Pericardium fibroblast (primary cell): ENCODE data around the genes OSBPL3 and C7orf31.

- RAMPAGE, long total RNA: no peak
Observed at GRCh38 chr7:24591106-24591591, 17.9 kb downstream of the PALS2 start.

- RAMPAGE, long total RNA: no peak
Observed at GRCh38 chr7:24719352-24719512, 38.0 kb downstream of the GSDME start.

- RAMPAGE, long total RNA: no peak
Observed at GRCh38 chr7:24970780-24971257, 9.2 kb downstream of the OSBPL3 start.

- RAMPAGE, long total RNA: start-site peak on the minus strand at chr7:24980128-24980207, 17 and 8 reads in 2 replicates
Observed at GRCh38 chr7:24979782-24980292, at the start of gene OSBPL3. OSBPL3 (minus strand) TSS chr7:24980178.

DNA sequence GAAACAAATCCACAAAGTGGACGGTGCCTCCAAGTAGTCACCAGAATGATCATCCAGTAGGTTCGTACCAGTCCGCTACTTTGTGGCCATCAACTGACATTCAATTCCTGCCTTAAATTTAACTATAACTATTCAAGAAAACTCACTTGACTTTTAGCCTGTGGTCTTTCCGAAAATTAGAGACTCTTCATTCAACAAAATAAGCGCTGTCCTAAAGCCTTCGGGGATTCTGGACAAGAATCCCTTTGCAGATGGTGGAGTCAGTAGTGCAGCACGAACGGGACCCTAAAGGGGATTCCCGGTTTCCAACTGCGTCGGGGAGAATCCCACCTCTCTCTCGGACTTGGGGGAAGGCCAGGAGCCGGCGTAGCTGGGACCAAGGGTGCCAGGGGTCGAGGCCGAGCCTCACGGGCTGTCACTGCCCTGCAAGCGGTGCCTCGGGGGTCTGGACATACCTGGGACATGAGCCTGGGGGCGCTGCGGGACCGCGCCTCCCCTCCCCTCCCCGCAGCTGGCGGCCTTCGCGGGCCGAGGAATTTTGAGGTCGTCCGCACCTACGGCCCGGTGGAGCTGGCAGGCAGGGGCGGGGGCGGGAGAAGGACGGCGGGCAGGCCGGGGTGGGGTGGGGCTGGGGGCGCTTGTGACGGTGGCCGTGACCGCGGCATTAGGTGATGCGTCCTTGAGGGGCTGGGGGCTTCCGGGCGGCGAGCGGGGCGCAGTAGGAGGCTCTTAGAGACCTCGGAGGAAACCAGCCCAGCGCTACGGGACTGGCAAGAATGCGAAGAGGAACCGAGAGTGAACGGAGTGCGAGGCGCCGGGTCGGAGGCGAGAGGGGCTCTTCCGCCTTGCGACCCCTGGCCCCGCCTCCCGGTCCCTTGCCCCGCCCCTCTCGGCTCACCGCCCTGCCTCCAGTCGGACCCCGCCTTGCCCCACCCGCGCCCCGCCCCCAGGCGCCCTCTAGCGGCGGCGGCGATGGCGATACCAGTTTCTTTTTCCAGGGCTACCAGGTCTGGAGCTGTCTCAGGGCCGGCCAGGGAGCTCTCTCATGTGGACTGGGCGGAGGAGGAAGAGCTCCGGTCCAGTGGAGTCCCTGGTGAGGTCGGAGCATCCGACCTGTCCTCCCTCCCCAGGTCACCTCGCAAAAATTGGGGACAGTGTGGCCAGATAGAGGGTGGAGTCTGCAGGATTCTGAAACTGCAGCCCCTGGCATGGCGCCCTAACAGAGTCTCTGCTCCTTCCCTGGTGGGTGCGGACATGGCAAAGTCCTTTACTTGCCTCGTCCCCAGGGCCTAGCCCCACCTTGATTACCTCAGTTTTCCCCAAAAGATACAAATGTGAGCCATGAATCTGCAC is at the start of gene C7orf31:
TSS of gene C7orf31 (minus strand) at position 839 of the 1,353 bp plus-strand sequence.
- RAMPAGE, long total RNA: no peak

GRCh38 chr7:25620044-25620889 is 392.0 kb upstream of the NPVF start:
- RAMPAGE, long total RNA: no peak

GRCh38 chr7:25624735-25625322 is 396.5 kb upstream of the NPVF start:
- RAMPAGE, long total RNA: no peak

- RAMPAGE, long total RNA: no peak
Observed at GRCh38 chr7:25854844-25855504, 297.0 kb upstream of the NFE2L3 start.

GRCh38 chr7:25968556-25969029 is 183.4 kb upstream of the NFE2L3 start:
- RAMPAGE, long total RNA: no peak

- RAMPAGE, long total RNA: no peak
Observed at GRCh38 chr7:26083121-26083379, 68.9 kb upstream of the NFE2L3 start.

DNA sequence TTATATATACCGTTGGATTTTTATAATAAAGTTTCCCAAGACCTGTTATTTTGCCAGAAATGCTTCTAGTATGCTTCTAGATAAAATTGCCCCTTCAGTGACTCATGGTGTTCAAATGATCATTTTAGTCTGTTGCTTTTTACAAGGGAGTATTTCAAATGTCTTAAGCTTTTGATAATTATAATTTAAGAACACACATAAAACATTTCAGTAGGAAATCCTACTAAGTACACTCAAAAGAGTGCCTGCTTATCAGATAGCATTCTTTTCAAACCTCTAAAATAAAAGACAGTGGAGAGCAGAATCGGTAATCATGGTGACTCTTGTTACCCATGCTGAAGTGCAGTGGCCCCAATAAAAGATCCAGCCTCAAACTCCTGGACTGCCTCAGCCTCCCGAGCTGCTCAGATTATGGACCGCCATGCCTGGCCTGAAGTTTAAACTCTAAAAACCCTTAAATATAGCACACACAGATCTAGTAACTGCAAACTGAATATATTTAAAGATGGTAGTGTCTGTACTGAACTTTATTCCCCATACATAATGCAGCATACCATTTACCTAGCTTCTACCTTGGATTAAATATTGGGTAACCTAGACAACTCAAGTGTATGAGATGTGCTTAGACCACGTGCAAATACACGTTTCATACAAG is 13.3 kb downstream of the HNRNPA2B1 start:
- RAMPAGE, long total RNA: no peak

- RAMPAGE, long total RNA: no peak
Observed at GRCh38 chr7:26195605-26196292, 4.8 kb downstream of the HNRNPA2B1 start.

GRCh38 chr7:26212441-26213157 is 11.1 kb downstream of the CBX3 start:
- RAMPAGE, long total RNA: no peak

GRCh38 chr7:26293441-26293803 is 1.8 kb downstream of the SNX10 start:
- RAMPAGE, long total RNA: no peak

DNA sequence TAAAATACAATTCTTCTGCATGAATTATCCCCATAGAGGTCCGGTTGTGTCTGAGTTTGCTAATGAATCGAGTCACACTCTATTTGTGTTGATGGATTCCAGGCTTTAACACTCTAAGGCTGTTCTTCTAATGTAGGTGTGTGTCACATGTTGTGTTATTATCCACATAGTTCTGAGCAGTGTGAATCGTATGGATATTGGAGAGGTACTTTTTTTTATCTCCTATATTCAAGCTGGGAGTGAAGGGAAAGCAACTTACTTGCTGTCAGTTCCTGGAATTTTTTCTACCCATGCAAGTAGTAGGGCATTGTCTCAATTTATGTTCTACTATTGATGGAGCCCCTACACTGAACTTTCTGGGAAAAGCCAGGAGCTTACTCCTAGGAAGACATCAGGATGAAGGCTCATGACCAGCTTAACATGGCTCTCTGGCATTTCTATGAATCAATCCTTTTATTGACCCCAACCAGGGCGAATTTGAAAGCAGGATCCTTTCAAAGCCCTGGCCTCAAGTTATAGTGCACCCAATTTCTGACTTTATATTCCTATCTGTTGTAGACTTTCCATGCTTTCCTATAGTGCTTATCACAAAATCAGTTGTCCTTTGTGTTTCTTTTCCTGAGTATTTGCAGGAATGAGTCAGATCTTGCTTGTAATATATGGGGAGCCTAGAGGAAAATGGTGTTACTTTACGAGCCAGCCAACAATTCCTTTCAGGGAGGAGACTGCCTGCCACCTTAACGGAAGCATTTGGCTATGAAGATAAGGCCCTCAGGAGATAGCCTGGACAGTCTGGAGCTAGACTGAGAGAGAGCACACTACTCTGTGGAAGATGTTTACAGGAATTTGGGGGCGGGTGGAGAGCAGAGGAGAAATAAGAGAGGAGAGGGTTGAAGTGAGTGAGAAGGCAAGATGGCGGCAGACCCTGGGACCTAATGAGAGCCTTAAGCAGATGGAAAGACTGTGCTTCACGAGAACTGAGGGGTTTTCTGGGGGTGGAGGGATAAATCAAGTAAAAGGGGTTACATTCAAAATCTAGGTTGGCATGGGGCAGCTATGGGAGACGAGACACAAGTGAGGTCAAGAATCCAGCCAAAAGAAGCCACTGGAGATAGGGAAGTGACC is 126.1 kb downstream of the SNX10 start:
- RAMPAGE, long total RNA: no peak

DNA sequence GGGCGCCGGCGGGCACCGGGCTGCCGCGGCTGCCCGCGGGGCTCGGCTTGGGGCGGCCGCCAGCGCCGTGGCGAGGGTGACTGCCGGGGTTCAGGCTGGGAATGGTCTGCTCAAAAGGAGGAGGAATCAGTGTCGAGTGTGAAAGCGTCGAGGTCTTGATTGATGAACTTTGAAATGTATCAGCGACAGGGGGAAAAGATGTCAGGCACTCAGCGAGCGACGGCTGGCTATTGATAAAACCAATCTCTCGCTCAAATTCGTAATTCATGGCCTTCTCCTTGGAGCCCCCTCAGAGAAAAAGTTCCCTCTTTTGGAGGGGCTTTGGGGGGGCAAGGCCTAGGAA is 279 bp downstream of the HOXA2 start:
- RAMPAGE, long total RNA: no peak

DNA sequence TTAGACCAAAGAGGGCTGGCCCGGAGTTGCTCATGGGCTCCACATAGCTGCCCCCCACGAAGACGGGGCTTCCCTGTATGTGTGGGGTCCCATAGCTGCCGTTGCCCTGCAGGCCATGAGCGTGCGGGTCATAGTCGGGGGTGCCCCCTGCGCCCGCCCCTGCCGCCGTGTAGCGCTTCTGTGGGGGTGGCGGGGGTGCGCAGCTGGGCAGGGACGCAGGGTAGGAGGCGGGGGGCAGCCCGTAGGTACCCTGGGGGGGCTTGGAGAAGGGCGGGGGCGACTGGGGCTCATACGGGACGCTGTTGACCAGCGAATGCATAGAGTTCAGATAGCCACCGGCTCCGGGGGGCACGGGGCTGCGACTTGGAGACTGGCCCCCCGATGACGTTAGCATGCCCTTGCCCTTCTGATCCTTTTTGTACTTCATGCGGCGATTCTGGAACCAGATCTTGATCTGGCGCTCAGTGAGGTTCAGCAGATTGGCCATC is 5.7 kb upstream of the HOXA2 start:
- RAMPAGE, long total RNA: no peak

DNA sequence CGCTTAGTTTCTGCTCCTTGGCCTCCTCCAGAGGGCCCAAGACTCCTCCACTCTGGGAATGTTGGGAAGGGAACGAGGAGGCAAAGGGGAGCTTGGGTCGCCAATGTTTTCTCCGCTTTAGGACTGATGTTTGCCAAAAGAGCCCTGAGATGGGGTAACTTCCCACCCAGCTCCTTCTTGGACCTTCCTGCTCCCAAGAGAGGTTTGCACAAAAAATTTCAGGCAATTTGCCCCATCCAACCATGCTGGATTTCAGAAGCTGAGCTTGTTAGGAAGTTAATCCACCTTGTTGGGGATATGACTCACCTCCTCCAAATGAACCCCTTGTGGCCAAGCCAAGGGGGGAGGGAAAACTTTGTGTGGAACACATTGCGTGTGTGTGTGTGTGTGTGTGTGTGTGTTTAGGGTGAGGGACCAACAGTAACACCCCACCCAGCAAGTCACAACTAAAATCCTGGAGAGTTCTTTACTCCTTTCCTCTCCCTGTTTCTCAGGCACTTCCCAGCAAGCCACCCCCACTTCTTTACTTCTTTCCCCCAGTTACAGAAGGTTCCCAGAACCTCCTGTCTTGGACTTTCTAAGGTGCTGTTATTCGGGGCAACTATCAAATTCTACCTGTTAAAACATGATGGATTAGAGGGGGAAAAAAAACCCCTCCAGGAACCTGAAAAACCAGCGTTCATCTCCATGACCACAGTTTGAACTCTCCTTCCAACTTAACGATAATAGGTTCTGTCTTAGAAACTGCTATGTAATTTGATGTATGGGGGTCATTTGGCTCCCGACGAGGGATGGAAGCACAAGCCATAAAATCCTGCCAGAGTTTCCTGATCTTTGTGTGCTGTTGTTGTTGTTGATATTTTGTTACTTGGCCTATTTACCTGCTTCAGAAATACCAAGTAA is 8.9 kb upstream of the HOXA2 start:
- RAMPAGE, long total RNA: no peak

DNA sequence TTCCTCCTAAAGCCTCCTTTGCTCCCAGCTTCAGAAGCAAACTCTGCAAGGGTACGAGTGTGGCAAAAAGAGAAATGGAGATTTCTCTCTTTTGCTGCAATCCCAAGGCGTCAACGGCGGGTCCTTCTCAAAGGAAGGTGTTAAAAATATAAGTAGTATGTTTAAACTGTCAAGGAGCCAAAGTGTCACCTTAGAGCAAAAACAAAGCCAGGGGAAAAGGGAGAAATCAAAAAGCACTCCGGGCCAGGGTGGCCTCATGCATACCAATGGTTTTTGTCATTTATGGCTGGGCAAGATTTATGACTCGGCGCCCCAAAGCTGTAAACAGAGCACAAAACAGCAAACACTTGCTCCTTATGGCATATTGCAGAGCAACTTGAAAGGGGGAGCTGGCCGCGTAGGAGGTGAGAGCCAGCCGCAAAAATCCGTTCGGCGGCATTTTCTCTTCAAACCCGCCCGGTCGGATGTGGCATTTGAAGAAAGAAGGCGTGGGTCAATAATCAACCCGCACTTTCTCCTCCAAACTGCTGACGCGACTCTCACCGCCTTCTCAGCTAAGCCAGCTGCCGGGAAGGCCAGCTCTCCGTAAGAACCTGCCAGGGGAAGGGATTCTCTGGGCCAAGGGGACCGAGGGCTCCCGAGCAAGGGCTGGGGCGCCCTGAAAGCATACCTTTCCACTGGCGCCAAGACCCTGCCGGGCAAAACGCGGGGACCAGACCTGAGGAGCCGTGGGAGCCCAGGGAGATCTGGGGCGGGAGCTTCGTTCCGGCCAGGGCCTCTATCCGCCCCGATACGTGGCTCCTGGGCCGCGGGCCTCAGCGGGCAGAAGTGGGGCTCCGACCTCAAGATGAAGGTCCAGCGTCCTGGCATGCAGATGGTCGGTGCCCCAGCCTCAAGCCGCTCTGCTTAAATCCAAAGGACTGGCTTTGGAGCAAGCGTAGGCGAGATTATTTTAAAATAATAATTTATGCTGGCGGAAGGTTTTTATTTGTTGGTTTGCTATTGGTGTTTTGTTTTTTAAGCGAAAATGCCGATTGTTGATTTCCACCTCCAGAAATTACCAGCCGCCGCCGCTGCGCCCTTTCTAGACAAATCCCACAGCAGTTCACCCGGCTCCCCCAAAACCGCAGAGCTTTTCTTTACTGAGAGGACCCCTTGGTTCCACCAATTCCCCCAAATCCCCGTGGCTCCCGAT is 12.9 kb upstream of the HOXA2 start:
- RAMPAGE, long total RNA: no peak

DNA sequence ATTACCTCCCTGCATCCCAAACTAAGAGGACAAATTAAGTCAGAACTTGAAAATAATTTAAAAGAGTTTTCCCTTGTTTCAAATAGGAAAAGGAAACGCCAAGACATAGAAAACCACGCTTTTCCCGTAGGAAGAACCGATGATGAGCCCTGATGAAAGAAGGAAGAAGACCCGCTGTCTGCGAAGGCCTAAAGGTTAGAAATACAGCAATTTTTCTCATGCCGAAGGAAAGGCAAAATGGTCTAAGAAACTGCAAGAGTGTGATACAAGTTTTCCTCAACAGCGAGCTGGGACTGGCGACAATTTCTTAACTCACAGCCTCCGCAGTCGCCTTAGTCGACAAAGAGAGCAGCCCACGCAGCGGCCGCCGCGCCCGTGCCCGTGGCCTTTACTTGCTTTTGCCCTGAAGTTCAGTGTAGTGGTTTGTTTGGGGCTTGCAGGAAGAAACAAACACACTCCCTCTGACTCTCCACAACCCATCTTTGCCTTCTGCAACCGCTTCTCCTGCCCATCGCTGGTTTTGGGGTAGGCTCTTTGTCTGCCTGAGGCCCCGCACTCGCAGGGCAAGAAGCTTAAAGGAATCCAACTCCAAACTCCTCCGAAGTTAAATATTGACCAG is 8.6 kb downstream of the HOXA4 start:
- RAMPAGE, long total RNA: no peak